Measurements from ENCODE around the genes PERCC1, HAGH, FAHD1, HS3ST6 and TRAF7.

- PRO-cap, result no peak
These were observed 26.5 kb downstream of the GNPTG start for GRCh38 chr16:1378132-1378685.

GRCh38 chr16:1430595-1431204 lies at the start of gene PERCC1:
Gene PERCC1, plus strand, starts transcription at chr16:1431078.
- PRO-cap, result bidirectional peak, plus-strand start at chr16:1431080, minus-strand start at chr16:1430728

DNA sequence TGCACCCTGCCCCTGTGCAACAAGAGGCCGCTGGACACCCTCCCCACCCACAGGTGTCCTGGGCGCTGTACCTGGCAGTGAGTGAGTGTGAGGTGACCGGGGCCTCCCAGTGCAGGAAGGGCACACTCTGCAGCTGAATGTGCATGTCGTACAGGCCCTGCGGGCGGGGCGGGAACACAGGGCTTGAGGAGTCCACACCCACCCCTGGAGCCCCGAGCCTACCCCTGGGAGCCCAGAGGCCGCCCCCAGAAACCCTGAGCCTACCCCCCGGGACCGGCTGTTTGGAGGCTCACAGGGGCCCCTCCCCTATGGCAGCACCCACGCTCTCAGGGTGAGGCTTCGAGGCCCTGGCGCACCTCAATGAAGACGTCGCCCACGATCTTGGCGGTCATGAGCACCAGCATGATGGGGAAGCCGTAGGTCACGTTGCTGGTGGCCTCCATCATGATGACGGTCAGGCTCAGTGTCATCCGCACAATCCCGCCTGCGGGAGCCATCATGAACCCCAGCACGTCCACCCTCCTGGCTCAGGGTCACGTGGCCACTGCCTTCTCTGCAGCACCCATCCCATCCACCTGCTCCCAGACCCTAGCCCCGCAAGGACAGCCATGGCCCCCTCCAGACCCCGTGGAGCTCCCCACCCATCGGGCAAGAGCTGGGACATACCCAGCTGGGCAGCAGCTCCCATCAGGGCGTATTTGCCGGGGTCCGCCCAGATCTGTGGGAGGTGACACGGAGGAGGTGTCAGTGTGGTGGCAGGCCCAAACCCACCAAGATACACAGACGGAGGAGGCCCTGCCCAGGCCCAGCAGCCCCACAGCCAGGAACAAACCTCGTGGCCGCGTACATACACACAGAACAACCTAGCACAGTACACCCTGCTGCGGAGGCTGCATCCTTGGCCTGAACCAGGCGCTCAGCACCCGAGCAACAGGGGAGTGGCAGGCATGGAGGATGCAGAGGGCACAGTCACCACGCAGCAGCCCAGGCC lies 4.5 kb upstream of the CCDC154 start:
- PRO-cap, result no peak

DNA sequence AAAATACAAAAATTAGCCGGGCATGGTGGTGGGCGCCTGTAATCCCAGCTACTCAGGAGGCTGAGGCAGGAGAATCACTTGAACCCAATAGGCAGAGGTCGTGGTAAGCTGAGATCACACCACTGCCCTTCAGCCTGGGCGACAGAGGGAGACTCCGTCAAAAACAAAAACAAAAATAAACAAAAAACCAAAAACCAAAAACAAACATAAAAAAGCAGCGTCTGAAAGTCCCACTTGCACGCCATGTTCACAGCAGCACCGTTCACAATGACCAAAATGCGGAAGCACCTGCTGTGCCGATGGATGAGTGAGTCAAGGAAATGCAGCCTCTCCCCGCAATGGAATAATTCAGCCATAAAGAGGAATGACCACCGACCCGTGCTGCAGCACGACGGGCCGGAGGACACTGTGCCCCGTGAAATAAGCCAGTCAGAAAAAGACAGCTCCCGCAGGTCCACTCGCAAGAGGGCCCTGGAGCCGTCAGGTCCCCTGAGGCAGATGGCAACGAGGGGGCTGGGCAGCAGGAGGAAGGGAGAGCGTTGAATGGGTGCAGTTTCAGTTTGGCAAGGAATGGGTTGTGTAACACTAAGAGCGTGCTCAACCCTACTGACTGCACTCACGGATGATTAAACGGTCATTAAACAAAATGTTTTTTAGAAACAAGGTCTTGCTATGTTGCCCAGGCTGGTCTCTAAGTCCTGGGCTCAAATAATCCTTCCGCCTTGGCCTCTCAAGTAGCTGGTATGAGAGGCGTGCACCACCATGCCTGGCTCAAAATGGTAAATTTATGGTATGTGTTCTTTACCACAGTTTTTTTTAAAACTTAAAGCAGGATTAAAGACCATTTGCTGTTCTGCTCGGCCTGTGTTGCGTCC lies 5.1 kb downstream of the CLCN7 start:
- PRO-cap, result bidirectional peak, plus-strand start at position 357 of the sequence, minus-strand start at position 266 of the sequence

DNA sequence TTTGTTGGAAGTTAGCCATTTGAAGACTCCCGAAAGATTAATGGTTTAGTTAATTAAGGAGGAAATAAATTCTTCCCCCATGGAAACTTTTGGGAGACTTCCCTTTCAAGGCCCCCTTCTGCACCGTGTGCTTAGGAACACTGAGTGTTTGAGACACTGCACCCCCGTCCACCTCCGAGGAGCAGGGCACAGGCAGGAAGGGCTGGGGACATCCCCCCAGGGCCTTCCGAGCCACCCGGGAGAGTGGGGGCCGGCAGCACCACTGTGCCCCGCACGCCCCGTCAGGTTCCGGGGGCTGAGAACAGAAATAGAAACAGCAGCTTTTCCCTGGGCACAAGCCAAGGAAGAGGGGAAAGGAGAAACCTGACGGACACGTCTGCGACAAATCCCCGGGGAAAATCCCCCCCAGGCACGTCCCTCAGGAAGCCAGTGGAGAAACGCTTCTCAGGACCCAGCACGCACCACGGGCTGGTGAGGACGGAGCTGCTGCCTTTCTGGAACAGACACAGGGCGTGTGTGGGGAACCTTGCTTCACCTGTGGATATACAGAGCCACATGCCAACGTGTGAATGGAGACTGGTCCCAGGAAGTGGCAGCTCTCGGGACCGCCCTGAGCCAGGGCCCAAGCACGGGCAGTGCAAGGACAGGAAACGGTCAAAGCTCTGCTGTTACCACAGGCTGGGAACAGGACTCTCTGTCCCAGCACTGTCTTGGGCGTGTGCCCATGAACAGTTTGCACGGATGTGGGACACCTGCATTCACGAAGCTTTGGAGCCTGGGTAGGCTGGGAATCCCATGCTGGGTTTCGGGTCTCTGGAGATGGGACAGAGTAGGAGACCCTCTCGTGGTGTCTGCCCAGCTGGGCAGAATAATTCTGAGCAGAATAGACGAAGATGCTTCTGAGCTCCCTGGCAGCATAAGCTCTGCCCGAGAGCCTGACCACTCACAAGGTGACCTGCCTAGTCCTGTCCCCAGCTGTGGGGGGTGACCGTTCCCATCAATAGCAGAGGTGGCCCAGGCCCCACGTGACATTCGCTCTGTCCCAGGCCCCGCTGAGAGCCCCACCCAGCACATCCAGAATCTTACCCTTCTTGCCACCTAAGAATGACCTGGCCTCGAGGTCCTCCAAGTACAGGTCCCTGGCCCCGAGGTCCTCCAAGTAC lies 1.2 kb upstream of the TMEM204 start:
- PRO-cap, result no peak

GRCh38 chr16:1752378-1753181 lies 18.8 kb downstream of the NME3 start:
- PRO-cap, result no peak

GRCh38 chr16:1779113-1779425 lies 3.3 kb downstream of the SPSB3 start:
- PRO-cap, result no peak

DNA sequence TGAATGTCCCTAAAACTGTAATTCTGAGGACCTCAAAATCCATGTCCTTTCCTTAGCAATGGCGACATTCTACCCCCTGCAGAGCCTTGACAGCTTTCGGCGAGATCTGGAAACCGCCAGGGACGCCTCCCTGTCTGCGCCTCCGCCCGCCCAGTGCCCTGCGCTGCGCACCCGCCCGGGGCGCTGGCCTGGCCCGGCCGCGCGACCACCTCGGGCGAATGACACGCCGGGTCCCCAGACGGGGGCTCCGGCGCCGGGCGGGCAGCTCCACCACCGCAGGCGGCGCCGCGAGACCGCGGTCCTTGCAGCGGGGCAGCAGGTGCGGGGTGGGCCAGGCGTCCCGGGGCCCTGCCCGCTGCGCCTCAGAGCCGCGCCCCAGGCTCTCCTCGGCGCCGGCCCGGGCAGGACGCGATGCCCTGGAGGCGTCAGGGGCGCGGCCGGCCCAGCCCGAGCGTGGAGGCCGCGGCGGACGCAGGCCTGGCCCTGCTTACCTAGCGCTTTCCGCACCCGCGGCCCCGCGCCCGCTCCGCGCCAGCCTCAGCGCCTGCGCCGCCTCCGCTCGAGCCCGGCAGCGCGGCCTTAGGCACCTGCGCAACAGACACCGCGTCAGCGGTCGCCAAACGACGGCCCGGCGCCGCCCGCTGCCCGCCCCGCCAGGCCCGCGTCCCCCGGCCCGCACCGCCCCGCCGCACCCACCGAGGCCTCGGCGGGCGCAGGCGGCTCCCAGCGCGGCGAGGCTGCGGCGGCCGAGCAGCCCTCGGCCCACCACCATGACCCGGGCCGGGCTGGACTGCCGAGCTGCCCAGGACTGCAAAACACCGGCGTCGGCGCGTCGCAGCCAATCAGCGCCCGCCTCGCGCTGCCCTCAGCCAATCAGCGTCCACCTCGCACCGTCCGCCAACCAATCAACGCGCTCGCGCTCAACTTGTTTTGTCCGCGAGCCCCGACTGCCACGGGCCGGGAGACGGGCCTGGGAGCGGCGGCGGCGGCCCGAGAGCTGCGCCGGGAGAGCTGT lies at the start of gene HAGH:
HAGH (minus strand) TSS at position 810 of the 1,015 bp plus-strand sequence.
- PRO-cap, result bidirectional peak, plus-strand start at position 604 of the sequence, minus-strand start at position 546 of the sequence; bidirectional peak, plus-strand start at position 953 of the sequence, minus-strand start at position 792 of the sequence

- PRO-cap, result bidirectional peak, plus-strand start at chr16:1827225, minus-strand start at chr16:1827178
These were observed at the start of gene FAHD1 for GRCh38 chr16:1827031-1828073. Gene FAHD1, plus strand, starts transcription at chr16:1827206.

DNA sequence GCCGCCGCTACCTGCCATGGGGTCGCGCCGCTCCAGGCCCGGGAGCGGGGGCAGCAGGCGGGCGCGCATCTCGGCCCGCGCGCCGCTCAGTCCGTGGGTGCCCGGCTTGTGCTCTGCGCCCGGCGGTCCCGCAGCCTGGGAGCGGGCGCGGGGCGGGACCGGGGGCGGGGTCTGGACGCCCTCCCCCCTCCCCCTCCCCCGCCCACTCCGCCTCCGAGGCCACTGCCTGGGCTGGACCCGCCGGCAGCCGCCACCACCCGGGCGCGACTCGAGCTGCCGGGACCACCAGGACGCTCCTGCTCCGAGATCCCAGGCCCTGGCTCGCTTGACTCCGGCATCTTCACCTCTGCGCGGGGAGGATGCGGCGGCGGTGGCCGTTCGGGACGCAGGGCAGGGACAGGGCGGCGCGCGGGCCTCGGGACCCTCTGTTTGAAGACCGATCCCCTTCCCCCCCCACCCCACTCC lies at the start of gene HS3ST6:
HS3ST6 (minus strand) TSS at position 110 of the 465 bp plus-strand sequence.
- PRO-cap, result bidirectional peak, plus-strand start at position 222 of the sequence, minus-strand start at position 108 of the sequence

GRCh38 chr16:1923387-1924155 lies 5.4 kb upstream of the HS3ST6 start:
- PRO-cap, result no peak

DNA sequence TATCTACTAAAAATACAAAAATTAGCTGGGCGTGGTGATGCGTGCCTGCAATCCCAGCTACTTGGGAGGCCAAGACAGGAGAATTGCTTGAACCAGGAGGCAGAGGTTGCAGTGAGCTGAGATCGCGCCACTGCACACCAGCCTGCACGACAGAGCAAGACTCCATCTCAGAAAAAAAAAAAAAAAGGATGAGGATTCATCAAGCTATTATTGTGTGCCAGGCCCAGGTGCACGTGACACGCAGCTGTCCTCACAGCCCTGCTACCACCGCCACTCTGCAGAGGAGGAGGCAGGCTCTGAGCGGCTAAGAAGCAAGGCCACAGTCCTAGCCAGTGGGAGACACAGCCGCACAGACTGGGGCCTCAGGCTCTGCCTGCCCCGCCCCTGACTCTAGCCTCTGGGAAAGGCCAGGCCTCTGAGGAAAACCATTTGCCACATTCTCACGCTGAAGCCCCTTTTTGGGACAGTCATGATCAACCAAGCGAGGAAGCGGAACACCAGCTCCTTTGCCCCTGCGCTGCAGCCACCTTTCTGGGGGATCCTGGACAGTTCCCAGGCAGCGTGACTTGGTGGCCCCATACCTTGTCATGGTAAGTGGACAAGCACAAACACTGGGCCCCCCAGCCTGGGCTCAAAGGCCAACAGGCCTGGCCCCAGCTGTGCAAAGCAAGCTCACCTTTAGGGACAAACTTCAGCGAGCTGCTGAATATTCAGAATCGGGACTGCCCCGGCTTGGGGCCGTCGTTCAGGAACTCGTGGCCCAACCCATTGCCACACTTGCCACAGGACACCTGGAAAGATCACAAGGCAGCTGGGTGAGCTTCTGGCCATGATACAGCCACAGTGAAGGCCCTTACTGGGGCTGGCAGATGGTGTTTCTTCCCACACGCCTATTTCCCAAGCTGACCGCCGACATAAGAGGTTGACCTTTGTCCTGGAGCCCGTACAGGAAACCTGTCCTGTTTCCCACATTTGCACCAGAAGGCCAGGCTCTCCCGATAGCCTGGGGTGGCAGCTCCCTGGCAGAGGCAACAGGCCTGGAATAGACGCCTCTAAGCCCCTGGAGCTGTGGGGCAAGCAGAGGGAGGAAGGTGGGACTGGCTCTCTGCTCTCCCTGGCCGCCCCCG lies 2.5 kb downstream of the MSRB1 start:
- PRO-cap, result no peak

DNA sequence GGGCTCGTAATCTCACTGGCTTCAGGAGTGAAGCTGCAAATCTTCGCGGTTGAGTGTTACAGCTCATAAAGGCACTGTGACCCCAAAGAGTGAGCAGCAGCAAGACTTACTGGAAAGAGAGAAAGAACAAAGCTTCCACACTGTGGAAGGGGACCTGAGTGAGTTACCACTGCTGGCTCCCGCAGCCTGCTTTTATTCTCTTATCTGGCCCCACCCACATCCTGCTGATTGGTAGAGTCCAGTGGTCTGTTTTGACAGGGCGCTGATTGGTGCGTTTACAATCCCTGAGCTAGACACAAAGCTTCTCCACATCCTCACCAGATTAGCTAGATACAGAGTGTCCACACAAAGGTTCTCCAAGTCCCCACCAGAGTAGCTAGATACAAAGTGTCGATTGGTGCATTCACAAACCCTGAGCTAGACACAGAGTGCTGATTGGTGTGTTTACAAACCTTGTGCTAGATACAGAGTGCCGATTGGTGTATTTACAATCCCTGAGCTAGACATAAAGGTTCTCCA lies 1.7 kb upstream of the NDUFB10 start:
- PRO-cap, result no peak

DNA sequence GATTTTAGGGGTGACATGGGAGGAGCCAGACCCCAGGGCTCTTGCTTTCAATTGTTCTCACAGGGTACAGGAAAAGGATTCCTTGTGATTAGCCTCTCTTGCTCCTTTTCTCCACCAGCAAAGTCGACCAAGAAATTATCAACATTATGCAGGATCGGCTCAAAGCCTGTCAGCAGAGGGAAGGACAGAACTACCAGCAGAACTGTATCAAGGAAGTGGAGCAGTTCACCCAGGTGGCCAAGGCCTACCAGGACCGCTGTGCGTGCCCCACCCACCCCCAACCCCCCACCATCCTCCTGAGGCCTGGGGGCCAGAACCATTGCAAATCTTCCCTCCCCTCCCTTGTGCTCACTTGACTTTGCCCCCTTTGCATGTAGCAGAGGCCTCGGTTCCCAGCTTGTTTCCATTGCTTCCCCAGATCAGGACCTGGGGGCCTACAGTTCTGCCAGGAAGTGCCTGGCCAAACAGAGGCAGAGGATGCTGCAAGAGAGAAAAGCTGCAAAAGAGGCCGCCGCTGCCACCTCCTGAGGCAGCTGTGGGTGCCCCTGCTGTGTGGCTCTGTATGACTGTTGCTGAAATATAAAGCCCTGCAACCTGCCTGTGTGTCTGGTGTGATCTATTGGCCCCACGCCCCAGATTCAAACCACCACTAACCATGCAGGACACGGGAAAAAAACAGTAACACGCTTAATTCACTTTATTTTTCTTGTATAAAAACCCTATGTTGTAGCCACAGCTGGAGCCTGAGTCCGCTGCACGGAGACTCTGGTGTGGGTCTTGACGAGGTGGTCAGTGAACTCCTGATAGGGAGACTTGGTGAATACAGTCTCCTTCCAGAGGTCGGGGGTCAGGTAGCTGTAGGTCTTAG lies 2.3 kb downstream of the NDUFB10 start:
- PRO-cap, result unidirectional peak, minus-strand start at position 123 of the sequence

DNA sequence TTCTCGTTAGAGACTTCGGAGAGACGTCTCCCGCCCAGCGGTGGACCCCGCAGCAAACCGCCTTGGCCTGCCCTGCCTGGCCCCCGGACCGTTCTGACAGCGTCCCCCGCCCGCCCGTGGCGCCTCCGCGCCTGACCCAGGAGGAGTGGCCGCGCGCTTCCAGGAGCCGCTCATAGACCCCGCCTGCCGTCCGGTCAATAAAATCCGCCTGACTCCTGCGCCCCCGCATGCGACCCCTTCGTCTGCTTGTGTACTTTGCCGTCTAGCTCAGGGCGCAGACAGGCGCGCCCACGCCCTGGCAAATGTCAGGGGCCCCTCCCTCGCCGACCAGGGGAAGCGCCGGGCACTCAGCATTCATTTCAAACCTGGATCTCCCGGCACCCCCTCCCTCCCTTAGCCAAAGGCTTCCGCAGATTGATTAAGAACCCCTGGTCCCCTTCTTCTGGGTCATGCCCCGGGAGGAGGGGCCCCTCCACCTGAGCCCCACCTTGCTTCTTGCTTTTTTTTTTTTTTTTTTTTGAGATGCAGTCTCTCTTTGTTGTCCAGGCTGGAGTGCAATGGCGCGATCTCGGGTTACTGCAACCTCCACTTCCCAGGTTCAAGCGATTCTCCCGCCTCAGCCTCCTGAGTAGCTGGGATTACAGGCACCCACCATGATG lies 1.1 kb downstream of the NPW start:
- PRO-cap, result no peak

- PRO-cap, result no peak
These were observed 4.6 kb downstream of the NTHL1 start for GRCh38 chr16:2042702-2043699.

- PRO-cap, result bidirectional peak, plus-strand start at chr16:2055143, minus-strand start at chr16:2055002
These were observed 7.0 kb downstream of the TSC2 start for GRCh38 chr16:2054686-2055247.

- PRO-cap, result no peak
These were observed 29.9 kb downstream of the PKD1 start for GRCh38 chr16:2105663-2106251.

DNA sequence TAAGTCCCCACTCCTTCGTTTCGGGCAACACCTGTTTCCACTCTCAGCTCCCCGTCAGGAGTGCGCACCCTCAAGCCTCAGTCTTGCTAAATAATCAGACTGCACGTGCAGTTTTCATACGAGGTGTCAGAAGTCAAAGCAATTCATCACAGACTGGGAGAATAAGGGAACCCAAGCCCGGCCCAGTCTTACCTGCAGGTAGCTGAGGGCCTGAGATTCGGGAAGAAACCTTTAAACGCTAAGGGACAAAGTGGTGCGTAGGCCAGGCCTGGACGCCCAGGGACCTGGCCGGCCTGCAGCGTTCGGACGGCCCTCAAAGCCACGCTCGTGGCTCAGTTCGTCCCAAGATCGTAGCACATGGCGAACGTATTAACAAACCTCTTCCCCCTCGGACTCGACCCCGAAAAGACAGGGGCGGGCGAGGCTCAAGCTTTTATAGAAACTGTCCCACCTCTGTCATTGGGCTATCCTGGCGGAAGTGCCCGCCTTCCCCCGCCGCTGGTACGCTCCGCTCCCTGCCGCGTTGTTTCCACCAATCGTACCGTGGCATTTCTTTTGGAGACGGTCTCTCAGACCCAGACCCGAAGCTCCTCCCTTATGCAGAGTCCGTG lies 526 bp upstream of the TRAF7 start:
- PRO-cap, result unidirectional peak, minus-strand start at position 408 of the sequence

DNA sequence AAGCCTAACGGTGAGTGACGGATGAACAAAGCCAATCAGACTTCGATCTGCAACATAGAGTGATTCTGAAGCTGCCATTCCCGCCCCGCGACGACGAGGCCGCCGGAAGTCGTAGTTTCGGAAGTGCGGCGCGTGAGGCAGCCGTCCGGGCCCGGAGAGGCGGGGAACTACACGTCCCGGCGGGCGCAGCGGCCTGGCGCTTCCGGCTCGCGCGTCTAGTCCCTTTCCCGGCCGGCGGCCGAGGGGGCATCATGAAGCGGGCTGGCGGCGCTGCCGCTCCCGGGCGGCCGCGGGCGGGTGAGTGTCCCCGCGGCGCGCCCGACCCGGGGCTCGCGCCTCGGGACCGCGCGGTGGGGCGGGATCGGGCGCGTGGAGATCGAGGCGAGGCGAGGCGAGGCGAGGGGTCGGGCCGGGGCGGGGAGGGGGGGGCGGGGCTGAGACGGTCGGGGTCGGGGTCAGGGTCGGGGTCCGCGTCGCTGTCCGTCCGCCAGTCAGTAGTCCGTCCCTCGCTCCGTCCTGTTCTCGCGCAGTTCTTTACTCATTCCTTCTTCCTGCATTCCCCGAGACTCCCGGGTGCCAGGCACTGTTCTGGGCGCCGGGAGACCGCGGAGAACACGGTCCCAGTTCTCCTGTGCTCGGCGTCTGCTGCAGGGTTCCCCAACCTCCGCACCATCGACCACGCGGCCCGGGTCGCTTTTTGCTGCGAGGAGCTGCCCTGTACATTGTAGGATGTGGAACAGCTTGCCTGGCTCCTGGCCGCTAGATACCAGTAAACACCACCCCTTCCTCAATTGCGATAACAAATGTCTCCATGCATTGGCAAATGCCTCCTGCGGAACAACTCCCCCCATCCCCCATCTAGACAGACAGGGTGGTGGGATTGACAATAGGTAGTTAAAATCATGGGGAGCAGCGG lies at the start of gene TRAF7:
TRAF7 (plus strand) TSS at position 221 of the 916 bp plus-strand sequence.
- PRO-cap, result unidirectional peak, plus-strand start at position 144 of the sequence; unidirectional peak, plus-strand start at position 224 of the sequence; bidirectional peak, plus-strand start at position 541 of the sequence, minus-strand start at position 531 of the sequence